Measurements from ENCODE around the genes MAGI1 and TAFA4.

- PRO-cap, result no peak
Measured at GRCh38 chr3:65625364-65625867, 413.3 kb downstream of the MAGI1 start.

DNA sequence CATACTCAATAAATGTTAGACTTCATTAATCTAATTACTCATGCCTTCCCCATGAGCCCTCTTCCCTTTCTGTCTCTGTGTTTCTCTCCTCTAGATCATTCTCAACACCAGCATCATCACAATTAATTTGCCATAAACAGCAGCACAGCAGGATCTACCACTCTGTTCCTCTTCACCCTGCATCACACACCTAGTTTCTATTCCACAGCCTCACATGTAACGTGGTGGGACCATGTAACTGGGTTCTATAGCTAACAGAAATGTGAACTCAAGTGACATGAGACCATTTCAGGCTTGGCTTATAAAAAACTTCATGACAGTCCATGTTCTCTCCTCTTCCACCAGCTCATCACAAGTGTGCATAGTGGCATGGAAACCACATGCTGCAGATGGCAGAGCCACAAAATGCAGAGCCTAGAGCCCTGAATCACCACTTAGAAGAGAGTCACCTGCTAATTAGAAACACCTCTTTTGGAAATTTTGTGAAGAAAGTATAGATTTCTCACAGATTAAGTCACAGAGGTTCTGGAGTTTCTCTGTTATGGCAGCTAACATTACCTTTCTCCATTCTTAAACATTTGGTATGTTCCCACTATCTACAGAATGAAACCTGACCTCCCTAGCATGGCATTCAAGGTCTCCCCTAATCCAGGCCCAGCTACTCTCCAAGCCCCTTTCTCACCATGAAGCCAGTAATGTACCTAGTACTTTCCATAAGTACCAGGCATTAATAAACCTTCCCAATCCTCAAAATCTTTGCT is 176.2 kb downstream of the MAGI1 start:
- PRO-cap, result no peak

DNA sequence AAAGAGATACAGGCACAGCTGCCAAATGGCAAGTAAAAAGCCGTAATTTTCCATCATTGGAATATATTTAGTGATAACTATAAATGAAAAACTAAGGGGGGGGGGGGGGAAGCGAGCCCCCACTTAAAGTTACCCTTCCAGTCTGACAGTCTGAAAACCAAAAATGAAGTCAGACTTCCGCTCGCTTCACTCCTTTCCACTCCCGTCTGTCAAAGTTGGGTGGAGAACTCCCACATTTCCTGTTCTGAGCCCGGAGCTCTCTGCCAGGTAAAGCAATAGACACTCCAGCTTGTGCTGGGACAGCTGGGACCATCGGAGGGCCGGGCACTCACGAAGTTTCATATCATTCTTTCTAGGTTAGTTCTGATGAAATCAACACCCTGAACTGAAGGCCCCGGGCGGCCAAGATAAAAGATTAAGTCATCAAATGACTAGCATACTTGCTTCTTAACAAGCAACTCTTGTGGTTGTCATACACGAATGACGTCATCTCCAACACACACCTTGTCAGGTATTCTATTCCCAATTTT is 42.2 kb downstream of the MAGI1 start:
- PRO-cap, result no peak

DNA sequence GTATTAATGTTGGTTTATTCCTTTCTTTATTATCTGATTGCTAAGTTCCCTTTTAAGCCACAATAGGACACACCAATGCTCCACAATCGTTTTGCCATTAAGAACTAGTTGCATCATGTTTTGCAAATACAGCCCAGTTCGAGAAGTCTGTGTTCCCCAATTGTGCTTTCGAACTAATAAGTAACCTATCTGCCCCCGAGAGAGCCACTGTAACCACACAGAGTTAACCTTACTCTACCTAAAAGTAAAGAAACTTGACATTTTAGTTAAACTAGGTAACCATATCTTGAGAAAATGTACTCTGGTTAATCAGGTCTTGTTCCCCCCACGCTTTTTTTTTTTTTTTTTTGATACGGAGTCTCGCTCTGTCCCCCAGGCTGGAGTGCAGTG is 39.1 kb downstream of the MAGI1 start:
- PRO-cap, result no peak

GRCh38 chr3:66038264-66039151 is at the start of gene MAGI1:
TSS of gene MAGI1 (minus strand) at chr3:66038918.
- PRO-cap, result no peak

GRCh38 chr3:66039152-66039501 is 409 bp upstream of the MAGI1 start:
- PRO-cap, result no peak

- PRO-cap, result no peak
Measured at GRCh38 chr3:66404848-66405135, 96.0 kb downstream of the LRIG1 start.

DNA sequence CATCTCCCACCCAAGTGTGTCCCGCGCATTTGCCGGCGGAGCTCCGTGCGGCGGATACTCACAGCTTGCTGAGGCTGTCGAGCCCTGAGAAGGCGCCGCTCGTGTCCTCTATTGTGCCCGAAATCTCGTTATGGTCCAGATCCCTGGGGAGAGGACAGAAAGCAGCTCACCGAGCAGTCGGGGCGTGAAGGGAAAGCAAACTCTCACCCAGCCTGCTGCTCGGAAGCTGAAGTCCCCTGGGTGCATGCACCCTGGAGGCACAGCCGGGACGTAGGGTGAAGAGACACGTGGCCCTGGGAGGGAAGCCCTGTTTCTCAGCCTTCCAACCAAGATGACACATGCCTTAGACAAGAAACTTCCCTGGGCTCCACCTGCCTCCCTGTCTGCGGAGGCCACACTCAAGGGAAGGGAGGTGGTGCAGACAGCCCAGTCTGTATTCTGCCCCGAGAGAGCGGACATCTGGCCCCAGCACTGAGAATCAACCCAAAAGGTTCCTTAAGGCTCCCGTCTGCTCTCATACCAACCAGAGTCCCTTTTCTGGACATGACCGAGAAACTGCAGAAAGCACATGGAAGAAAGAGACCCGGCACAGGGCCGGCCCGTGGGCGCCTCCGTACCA is 95.6 kb downstream of the LRIG1 start:
- PRO-cap, result no peak

- PRO-cap, result no peak
Measured at GRCh38 chr3:66431335-66432167, 69.3 kb downstream of the LRIG1 start.

DNA sequence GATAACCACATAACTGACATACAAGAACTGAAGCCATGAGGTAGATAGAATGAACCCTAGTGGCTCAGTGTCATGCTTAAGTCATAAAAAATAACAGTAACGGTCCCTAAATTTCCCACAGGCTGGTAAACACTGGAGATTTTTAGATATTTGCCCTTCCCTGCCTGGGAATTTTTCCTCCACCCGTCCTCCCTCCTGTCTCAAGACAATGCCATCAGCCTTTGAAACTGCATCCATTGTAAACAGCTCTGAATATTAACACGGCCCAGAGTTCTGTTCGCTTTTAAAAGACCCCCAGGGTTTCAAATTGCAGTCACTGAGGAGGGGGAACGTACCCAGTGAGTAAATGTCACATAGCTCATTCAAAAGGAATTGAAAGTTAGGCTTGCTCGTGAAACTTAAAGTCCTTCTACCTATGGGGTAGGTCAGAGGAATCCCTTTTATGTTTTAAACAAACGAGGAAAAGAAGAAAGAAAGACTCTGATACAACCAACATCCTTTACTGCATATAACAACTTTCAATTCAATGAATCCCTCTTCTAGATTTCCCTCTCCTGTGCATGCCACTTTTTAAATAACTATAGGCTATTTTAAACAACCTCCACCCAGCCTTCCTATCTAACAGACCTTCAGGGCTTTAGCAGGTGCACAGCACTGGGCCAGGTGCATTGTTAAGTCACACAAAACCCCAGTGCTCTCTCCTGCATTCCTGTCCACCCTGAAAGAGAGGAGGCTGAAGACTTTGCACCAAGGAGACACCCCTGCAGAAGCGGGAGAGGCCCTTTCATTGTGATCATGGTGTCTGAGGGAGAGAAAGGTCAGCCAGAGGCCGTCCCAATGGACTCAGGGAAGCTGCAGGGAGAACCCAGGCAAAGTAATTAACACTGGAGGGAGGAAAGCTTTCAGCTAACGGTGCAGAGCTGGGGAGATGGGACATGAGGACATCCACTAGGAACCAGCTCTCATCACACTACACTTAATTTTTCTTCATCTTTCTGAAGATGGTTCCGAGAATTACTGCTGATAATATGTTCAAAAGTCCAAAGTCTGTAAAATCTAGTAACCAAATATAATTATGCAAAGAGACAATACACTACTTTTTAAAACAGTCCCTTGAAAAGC is 5.4 kb downstream of the LRIG1 start:
- PRO-cap, result no peak

DNA sequence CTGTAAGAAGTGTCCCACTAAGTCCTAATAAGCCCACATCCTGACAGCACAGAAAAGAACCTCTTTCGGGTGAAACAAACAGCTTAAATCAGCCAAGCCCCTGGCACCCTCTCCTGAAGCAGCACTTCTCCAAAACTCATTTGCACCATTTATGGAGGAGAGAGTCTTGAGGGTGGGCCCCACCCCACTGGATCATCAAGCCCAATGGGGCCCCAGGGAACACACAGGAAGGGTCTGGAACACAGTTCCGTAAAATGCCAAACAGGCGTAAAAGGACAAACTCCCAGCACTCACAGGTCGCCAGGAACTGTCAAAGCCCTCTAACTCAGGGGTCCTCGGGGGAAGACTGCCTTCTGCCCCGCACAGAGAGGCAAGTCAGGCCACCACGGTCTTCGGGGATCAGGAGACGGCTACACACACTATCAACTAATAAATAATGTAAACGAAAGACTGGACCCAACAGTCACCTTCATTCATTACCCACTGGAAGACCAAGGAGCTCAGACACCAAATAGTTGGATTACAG is 1.5 kb downstream of the LRIG1 start:
- PRO-cap, result no peak

DNA sequence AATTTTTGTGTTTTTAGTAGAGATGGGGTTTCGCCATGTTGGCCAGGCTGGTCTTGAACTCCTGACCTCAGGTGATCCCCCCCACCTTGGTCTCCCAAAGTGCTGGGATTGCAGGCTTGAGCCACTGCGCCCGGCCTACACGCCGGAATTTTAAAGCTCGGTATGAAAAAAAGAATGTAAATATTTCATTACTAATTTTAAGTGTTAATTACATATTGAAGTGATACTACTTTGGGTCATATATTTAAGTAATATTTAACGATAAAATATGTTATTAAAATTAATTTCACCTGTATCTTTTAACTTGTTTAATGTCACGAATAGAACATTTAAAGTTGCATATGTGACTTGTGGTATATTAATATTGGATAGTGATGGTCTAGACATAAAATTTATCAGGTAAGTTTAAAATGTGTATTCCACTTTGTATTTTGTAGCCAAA is 45.5 kb upstream of the LRIG1 start:
- PRO-cap, result no peak

DNA sequence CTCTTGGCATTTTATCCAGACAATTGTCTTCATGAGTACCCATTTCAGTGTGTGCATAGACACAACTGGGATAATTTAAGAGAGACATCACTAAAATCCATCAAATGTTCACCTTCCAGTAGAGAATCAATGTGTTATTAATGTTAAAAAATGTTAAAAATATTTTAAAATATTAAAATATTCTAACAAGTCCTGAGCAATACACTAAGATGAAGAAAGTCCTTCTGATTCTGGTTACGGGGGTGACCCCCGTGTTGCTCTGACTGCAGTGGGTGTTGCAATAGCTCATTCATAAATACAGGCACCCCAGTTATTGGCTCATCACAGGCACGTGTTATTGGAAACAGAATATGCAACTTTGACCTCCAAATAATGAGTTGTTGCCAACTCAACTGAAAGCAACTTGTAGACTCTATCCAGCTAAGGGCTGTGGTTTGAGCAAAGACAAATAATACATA is 87.3 kb upstream of the LRIG1 start:
- PRO-cap, result no peak

- PRO-cap, result no peak
Measured at GRCh38 chr3:67424648-67425413, 229.6 kb downstream of the SUCLG2 start.

DNA sequence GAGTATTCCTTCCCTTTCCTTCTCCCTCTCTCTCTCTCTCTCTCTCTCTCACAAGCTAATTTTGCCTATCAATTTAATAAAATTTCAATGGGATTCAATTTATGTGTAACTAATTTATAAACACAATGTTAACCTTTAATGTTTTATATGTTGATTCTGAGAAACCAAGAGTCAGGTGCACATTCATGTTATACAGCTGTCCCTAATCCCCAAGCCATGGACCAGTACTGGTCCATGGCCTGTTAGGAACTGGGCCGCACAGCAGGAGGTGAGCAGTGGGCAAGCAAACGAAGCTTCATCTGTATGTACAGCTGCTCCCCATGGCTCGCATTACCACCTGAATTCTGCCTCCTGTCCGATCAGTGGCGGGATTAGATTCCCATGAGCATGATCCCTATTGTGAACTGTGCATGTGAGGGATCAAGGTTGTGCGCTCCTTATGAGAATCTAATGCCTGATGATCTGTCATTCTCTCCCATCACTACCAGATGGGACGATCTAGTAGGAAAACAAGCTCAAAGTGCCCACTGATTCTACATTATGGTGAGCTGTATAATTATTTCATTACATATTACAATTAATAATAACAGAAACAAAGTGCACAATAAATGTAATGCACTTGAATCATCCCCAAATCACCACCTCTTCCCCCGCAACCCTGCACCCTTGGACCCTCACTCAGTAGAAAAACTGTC is 178.3 kb downstream of the SUCLG2 start:
- PRO-cap, result no peak

GRCh38 chr3:67540077-67540494 is 114.3 kb downstream of the SUCLG2 start:
- PRO-cap, result no peak

GRCh38 chr3:67567134-67567352 is 87.4 kb downstream of the SUCLG2 start:
- PRO-cap, result no peak

DNA sequence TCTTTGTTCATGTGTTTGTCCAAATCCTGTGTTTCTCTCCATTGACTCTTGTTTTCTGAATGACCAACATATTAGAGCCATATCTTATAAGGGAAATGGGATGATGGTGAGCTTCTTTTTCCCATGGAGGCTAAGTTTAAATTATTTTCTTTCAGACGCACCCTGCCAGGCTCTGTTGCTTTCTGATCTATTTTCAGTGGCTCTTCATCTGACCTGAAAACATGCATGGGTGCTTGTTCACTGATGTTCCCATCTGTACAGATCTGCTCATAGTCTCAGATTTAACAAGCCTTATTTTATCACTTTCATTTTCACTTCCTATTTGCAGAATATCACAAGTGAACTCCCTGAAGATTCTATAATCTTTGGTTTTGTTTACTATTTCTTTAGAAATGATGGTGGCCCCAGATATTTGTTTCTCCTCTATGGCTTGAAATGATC is 31.1 kb upstream of the SUCLG2 start:
- PRO-cap, result no peak

DNA sequence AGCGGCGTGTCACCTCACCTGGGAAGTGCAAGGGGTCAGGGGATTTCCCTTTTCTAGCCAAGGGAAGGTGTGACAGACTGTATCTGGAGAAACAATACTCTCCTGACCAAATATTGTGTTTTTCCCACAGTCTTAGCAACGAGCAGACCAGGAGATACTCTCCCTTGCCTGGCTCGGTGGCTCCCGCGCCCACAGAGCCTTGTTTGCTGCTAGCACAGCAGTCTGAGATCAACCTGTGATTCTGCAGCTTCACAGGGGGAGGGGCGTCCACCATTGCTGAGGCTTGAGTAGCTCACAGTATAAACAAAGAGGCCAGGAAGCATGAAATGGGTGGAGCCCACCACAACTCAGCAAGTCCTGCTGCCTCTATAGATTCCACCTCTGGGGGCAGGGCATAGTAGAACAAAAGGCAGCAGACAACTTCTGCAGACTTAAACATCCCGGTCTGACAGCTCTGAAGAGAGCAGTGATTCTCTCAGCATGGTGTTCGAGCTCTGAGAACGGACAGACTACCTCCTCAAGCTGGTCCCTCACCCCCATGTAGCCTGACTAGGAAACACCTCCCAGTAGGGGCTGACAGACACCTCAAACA is 56.0 kb upstream of the TAFA1 start:
- PRO-cap, result no peak

DNA sequence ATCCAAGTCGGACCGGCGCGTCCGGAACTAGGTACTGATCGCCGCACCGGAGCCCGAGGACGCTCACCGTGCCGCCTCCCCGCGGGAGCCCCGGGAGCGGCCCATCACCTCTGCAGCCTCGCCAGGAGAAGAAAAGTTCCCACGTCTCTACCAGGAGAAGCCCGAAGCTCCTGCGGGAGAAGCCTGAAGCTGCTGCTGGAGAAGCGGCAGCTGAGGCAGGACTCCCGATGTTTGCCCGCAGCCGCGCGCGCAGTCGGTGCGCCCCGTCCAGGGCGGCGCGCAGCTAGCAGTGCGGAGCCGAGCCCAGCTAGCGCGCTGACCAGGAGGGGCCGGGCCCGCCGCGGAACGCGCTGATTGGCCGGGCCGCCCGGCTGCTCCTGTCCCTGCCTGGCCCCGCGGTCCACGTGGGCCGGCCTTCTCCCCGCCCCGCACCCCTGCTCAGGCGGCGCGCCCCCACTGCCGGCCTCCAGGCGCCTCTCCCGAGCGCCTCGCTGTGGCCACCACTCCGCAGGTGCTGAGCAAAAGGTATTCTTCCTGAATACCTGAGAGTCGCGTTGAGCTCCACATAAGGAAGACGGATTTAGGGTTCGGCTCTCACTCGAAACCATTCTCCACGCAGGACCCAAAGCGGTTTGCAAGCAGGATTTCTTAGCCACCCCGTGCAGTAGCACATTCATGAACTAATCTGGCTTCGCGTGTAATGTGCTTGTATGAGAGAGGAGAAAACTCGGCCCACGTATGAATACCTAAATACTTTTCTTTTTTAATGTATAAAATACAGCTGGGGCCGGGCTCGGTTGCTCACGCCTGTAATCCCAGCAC is at the start of gene TAFA4:
Gene TAFA4, minus strand, starts transcription at position 293 of the 822 bp plus-strand sequence.
- PRO-cap, result no peak

Data from peritoneum (tissue), 1 donor.